Aorta (tissue), 1 donor: ENCODE data around the genes TMEM39A, PLA1A, POPDC2, NDUFB4 and HCLS1.

GRCh38 chr3:119443163-119443676 lies 20.2 kb downstream of the TMEM39A start:
- PRO-cap, result no peak

- PRO-cap, result bidirectional peak, plus-strand start at chr3:119463817, minus-strand start at chr3:119463600
Observed at GRCh38 chr3:119463122-119464130, at the start of gene TMEM39A. TMEM39A (minus strand) TSS chr3:119463615.

DNA sequence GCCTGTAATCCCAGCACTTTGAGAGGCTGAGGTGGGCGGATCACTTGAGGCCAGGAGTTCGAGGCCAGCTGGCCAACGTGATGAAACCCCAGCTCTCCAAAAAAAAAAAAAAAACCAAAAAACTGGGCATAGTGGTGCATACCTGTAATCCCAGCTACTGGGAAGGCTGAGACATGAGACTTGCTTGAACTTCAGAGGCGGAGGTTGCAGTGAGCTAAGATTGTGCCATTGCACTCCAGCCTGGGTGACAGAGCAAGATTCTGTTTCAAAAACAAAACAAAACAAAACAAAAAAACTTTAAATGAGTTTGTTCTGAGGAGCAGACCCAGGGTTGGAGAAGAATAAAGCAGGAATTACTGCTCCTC lies 2.3 kb upstream of the CD80 start:
- PRO-cap, result no peak

DNA sequence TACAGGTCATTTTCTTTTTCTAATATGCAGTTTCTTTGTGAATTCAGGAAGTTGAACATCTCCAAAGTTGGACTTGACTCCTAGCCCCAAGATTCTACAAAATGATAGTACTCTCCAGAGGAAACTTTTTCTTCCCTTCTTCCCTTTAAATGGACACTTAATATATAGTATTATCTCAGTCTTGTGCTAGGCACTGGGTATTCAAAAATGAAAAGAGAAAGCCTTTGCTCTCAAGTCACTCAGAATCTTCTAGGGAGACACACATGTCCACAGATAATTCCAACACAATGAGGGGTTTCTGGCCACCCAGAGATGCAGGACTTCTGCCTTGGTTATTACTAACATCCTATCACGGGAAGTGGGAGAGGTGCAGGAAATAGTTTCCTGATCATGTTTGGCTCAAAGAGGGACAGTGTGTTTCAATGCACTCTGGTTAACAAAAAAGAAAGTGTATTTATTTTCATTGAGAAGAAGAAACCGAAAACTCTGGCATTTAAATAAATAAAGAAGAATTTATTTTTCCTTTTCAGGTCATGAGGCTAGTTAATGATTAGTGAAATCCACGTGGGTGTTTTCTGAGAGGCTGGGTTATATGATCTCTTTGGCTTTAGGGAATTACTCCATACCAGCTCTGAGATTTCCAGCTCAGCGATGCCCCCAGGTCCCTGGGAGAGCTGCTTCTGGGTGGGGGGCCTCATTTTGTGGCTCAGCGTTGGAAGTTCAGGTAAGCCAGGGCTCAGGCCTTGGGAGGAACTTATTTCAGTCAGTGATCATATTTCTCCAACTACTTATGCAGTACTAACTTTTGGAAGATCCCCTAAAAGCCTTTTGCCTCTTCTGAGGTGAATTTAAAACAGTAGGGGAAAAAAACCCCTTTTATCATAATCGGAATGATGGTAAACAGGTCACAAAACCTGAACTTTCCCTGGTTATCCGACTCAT lies at the start of gene PLA1A:
PLA1A (plus strand) TSS at position 623 of the 942 bp plus-strand sequence.
- PRO-cap, result no peak

GRCh38 chr3:119627316-119627746 lies 29.6 kb downstream of the PLA1A start:
- PRO-cap, result no peak

DNA sequence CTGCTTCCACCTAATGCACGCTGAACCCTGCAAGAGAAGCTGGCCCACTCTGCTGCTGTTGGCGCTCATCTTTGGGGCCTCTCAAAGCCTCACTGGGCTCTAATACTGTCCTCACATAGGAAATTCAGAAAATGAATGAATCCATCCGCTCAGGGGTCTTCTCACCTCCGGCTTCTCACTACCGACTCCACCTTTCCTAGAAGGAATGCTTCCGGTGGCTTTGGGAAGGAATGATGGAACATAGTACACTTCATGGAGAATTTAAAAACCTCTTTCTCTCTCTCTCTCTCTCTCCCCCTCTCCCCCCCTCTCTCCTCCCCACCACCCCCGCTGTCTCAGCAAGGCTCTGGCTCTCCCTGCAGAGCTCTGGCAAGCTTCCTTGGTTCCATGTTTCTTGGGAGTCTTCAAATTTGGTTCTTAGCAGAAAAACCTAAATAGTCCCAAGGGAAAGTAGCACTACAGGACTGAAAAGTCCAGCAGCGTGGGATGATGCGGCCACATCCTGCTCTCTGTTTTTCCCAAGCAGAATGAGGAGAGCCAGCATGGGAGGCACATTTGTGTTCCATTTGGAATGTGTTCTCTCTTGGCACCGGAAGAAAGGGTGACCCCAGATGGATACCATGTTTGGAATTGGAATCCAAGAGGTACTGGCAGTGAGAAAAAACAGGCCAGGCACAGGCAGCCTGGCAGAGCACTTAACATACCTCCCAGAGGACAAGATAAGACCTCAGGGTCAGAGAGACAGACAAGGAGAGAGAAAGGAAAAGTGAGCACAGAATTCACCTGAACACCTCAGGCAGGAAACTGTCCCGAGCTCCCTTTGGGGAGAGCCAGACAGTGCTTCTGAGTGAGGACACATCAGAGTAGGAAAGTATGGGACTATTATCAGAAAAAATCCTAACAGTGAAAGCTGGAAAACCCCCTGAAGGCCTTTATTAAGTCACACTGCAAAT lies at the start of gene POPDC2:
POPDC2 (minus strand) TSS at position 235 of the 953 bp plus-strand sequence.
- PRO-cap, result no peak

- PRO-cap, result no peak
Observed at GRCh38 chr3:119769736-119770260, 12.1 kb upstream of the NR1I2 start.

DNA sequence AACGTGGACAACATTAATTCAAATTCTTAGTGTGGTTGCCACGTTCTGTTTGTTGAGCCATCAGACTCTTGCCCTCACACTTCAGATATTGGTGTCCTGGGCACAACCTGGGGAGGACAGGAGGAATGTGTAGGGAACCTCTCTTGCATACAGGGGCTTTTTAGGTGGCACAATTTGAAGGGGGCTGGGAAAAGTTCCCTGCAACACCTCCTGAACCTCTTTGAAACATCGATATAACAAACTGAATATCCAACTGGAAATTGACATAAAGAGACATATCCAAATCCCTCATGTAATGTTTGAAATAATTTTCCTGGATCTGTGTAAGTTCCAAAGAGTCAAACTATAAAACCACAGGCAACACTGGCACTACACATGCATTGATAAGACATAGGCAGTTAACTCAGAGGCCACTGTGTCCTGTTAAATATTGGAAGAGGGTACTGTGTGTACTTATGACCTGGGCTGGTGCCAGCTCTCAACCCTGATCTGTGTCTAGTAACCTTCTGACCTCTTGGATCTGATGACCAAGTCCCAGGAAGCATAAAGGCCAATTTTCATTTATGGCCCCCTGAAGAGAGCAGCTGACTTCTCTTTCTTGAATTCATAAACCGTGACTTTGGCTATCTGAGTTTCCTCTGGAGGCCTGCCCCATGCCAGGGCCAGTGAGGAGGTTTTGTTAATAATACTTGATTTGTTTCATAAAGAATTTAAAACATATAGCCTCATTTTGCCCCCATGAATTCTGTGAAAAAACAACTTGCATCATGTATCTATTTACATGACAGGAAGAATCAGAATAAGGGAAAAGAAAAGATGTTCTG lies 4.5 kb downstream of the NR1I2 start:
- PRO-cap, result no peak

- PRO-cap, result no peak
Observed at GRCh38 chr3:120043097-120043613, 51.1 kb downstream of the GSK3B start.

DNA sequence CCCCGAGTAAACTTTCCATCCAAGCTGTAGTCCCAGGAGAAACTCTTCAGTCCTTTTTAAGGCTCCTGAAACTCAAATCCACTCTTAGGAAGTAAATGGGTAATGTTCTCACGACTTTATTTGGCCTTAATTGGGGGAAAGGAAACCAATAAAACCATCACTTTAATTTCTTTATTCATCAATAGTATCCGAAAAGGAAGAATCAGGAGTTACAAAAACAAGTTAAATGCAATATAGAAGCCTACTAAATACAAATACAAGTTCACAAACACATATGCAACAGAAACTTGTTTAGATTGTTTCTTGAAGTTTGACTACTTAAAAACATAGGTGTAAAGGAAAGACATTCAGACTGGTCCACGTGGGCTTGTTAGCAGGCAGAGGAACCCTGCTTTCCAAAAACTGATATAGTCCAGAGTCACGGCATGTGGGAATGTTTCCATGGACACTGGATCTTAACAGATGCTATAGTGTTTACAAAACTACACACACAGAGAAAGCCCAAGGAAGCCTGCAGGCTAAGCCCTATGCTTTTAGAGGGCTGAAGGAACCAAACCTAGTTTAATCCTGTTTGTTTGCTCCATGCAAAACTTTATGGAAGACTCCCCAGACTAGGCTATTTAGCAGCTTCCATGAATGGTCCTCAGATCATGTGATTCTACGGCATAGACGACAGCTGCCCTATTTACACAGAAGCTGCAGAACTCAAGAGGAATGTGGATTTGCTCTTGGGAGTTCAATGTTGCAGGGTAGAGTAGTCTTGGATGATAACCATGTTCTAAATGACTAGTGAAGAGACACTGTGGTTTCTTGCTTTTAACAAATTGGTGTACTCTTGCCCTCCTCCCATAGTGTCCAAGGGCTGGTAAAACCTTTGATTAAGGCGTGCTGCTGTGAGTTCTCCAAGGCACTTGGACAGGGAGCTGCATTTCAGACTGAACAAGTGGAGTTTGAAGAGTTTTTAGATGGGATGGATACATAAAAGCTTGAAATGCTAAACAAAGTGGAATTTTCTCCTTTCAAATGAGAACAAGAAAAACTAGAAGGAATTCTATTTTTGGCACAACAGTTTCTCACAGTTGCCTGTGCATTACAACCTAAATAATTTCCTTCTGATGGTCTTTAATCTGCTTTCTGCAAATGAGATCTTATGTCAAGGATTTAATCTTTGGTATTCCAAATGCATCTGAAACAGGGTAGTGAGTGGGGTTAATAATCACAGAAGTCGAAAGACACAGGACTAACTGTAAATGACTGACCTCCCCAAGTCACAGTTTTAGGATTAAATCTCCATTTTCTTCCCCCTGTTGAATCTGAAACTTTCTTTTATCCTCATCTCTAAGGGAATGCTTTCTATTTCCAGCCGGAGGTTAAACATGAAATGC lies 45.5 kb upstream of the LRRC58 start:
- PRO-cap, result no peak

GRCh38 chr3:120555443-120556585 lies 40.3 kb upstream of the NDUFB4 start:
- PRO-cap, result no peak

DNA sequence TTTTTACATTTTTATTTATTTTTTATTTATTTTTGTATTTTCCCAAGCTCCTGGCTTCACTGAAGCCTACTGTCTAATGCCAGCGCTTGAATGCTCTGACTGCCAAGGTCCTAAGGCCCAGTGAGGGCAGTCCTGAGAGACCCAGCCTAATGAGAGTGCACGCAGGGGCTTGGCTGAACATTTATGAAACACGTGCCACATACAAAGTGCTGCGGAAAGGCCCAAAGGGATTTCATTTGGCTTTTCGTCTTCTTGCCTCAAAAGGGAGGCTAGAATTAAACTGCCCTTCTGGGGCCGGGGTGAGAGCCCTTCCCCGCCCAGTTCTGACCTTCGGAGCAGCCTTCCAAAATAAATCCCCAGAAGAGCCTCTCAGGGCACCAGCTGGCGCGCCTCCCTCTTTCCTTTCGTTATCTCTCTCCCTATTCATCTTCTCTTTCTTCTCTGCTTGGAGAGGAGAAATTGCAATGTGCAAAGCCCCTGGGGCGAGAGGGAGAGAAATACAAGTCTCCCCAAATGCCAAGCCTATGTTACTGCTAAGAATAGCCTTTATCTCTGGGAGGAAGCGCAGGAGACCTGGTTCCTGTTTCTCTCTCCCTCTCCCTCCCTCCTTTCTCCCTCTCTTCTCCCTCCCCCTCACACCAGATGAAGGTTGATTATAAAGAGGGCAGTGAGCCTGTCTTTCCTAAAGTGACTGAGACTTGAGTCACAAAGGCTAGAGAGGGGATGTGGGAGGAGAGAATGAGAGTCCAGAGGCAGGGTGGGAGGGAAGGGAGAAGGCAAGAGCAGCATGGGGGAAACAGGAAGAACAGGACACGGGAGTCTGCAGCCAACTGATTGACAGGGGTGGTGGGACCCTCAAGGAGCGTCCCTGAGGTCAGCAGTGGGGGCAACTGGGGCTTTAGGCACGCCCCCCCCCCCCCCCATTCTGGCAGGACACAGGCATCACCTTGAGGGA lies 36.7 kb upstream of the NDUFB4 start:
- PRO-cap, result unidirectional peak, minus-strand start at position 611 of the sequence

DNA sequence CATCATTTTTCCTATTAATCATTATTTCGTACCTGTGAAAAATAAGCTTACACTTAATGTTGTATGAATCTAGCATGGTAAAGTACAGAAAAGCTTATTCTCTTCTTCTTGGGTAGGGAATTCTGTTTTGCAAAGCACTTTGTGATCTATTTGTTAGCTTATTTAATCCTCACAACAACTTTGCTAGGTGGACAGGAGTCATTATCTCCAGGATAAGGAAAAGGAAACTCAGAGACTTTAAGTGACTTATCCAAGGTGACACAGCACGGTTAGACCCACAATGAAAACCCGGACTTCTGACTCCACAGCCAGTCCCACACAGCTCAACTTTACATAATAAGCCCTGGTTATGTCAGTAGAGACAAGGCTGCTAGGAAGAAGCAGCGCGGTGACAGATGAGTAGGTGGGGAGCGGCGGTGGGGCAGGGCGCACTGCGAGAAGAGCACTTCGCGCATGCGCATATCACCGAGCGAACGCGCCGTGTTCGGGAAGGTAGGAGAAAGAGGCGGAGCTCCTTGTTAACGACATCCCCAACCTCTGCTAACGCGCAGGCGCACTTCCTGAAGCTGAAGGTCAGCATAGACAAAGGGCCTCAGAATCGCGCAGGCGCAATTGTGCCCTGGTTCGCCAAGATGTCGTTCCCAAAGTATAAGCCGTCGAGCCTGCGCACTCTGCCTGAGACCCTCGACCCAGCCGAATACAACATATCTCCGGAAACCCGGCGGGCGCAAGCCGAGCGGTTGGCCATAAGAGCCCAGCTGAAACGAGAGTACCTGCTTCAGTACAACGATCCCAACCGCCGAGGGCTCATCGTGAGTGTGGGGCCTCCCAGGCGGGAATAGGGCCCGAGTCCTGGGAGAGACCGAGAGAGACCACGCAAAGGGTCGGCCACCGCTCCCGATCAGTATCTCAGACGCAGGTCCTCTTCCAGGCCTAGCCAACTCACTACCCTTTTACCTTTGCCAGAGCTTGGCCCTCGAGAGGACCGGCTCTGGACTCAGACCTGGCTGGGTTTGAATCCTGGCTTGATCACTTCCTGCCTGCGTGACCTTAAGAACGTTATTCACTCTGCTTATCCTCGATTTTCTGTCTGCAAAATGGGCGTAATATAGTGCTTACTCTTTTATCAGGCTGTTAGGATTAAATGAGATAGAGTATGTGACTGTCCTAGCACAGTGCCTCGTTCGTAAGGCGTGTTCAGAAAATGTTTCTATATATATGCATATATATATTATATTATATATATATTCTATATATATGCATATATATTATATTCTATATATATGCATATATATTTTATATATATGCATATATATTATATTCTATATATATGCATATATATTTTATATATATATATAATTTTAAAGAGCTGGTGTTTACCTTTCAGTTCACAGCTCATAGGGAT lies at the start of gene NDUFB4:
NDUFB4 (plus strand) TSS at position 609 of the 1,405 bp plus-strand sequence.
- PRO-cap, result bidirectional peak, plus-strand start at position 595 of the sequence, minus-strand start at position 455 of the sequence

DNA sequence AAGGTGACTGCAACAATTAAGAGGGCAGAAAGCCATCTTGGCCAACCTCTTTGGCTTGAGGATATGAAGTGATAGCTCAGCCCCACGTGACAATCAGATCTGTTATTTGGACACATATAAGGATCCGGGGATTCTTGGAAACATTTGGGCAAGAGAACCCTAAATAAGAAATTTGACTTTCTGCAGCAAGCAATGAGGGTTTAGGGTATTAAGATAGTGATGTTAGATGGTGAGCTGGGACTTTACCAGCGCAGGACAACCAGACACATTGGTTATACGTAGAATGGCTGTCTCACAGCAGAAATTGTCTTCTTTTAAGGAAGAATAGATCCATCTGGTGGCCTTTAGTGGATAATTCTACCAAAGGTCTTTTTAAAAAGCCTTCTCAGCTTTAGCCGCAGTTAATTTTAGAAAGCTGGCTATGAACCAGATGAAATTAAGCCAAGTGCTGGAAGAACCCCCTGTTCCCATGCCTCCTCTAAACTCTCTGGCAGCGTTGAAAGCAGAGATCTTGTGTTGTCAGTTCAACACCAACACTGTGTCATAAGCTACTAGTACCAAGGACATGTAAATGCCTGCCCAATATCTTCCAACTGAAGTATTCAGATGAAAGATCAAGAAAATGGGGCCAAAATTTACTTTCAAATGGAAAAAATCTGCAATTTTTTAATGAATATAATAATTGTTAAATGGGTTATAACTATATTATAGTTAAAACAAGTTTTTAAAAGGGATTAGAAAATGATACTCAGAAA lies 12.2 kb downstream of the HCLS1 start:
- PRO-cap, result no peak

- PRO-cap, result no peak
Observed at GRCh38 chr3:121659107-121660104, 1.3 kb downstream of the HCLS1 start.

DNA sequence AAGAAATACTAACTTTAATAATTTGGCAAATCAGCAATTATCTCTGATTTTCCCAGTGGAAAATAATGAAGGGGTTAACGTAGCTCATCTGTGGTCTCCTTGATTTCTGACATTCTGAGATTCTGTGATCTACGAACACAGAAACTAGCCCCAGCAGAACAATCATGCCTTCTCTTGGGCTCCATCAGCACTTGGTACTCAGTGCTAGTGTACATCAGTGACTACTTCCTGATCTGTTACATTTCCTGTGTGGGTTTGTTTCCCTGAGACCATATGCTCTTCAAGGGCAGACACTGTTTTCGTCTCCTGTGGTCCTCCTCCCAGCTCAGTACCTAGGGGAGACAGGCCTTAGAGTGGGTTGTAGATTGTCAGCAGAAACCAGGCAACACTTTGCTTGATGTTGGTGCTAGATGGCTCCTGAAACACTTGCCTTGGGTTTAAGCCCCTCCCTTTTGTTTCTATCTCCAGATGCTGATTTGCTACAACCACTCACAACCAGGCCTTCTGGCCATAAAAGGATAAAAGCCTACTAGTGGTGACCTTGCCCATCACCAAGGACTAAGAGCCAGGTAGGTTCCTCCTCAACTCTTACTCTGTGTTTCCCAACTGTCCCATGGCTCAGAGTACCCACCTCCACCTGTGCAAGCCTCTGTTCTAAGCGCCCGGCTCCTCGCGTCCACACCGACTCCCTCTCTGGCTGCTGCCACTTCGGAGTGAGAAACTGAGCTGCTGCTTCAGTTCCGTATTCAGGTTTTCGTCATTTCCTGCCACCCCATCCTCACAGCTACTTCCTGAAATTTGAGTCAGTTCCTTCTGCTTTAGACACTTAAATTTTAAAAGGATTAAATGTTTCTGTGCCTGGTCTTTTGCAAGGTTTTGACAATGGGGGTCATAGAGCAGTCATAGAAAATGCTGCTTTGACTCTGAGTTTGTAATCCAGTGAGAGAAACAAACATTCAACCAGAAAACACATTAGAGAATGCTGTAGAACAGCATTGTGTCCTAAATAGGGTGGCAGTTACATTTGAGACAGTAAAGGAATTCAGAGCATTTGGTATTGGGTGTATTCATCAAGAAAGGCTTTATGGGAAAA lies at the start of gene HCLS1:
HCLS1 (minus strand) TSS at position 715 of the 1,093 bp plus-strand sequence.
- PRO-cap, result unidirectional peak, minus-strand start at position 715 of the sequence

- PRO-cap, result no peak
Observed at GRCh38 chr3:121748495-121748756, 1.1 kb downstream of the GOLGB1 start.

DNA sequence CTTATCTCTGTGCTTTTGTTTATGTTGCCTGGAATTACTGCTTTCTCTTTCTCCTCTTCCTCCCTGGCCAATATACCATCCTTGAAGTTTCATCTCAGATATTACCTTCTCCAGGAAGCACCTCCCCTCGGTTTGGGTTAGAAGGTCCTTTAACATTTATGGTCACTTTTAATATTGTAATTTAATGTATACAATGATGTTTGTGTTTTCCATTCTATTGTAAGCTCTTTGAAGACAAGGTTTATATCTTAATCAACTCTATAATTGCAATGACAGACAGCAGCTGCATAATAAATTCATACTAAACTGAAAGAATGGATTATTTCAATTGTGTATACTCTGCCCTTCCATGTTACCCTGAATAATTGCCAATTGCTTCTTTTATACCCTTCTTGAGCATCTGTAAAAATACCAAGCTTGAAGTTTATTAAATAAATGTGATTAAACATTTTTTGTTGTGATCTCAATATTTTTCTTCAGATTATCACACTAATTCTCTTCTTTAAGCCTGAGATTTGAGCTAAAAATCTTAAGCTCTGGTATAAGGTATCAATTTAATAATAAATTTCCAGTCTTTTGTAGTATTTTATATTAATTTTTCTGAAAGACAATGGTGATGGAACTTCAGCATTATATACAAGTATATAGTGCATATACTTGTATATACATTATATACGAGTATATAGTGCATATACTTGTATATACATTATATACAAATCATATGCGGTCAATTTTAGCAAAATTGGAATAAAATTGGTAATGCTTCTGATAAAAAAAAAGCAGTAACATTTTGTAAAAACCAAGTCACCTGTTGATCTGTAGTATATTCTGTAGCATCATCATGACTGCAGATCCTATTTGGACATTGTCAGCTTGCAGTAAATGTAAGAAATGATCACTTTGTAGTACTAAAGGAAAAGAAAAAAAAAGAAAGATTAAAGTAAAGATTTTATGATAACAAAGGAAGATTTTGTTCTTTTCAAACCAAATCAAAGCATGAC lies 28.0 kb downstream of the IQCB1 start:
- PRO-cap, result no peak

DNA sequence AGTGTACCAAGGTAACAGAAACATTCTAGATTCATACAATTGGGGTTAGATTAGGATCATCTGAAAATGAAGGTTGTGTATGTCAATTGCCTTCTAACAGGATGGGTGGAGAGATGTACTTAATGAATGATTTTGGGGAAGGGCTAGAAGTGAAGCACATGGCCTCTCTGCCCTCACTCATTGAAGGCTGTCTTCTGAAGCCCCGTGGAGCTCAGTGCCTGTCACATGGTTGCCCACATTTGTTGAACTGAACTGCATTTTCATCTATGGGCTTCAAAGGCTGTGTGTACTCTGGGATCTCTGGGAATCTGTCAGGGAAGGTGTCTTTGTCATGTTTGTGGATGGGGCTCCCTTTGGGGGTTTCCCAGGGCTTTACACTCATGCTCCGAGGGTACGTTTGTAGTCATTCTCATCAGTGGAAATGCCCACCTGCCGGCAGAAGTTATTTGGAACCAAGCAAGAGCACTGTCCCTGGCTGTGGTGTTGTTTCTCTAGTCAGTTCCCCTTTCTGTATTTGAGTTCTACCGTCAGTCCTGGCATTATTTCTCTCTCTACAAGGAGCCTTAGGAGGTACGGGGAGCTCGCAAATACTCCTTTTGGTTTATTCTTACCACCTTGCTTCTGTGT lies 22.3 kb downstream of the CD86 start:
- PRO-cap, result no peak

DNA sequence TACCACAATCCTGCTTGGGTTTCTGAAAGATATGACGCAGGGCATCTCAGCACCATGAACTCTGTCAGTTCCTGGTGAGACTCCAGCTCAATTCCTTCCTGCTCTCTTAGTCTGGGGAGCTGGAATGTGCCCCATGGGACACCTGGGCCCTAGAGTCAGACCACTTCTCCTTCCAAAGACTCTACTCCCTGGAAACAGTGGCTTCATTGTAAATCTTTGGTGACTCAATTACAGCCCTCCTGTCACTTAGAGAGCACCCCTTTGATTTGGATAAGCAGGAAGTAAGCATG lies 50.5 kb downstream of the CD86 start:
- PRO-cap, result no peak